Occipital lobe (tissue), 2 donors: Measurements from ENCODE around the gene THEMIS2.

DNA sequence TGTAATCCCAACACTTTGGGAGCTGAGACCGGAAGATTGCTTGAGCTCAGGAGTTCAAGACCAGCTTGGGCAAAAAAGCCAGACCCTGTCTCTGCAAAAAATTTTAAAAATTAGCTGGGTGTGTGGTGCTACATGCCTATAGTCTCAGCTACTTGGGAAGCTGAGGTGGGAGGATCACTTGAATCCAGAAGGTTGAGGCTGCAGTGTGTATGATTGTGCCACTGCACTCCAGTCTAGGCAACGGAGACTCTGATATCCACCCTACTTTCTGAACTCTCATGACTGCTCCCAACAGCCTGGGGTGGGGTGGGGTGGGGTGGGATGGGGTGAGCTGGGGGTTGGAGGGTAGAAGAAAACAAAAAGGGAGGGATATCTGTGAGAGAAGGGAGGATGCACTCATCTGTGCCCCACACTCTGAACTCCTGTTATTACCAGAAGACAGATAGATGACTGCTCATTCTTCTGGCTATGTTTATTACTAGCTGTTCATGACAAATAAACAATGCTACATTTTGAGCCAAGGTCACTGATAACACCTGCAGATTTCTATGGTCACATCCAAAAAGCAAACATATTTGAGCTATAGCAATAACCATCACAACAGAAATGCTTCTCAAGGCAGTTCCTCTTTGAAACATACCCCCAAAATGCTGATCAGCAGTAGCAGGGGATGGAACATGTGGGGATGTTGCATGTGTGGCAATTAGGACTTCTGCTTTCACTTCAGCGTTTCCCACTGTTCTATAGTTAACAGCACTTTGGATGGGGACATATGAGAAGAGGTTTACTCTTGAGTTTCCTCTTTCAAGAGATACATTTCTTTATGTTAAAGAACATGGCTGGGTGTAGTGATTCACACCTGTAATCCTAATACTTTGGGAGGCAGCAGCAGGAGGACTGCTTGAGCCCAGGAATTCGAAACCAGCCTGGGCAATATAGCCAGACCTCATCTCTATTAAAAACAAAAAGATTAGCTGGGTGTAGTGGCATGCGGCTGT, 43.2 kb downstream of the GPR3 start:
- RAMPAGE, long total RNA = no peak

- RAMPAGE, long total RNA = no peak
These were observed 1.6 kb downstream of the WASF2 start for GRCh38 chr1:27488007-27489064.

DNA sequence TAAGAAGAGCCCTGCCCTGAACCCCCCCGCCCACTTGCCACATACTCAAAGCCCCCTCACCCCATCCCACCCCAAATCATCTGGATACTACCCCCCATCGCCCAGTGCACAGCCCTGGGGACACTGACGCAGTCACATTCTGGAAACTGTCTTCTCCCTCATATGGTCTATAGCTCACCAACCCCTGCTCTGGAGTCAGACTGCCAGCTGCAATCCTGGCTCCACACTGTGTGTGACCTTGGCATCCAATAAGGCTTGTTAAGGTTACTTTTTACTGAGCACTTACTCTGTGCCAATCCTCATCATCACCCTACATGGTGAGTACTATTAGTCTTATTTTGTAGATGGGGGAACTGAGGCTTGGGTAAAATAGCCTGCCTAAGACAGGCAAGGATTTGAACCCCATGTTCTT, 34.9 kb downstream of the AHDC1 start:
- RAMPAGE, long total RNA = no peak

GRCh38 chr1:27597665-27598748, 5.9 kb downstream of the AHDC1 start:
- RAMPAGE, long total RNA = no peak

DNA sequence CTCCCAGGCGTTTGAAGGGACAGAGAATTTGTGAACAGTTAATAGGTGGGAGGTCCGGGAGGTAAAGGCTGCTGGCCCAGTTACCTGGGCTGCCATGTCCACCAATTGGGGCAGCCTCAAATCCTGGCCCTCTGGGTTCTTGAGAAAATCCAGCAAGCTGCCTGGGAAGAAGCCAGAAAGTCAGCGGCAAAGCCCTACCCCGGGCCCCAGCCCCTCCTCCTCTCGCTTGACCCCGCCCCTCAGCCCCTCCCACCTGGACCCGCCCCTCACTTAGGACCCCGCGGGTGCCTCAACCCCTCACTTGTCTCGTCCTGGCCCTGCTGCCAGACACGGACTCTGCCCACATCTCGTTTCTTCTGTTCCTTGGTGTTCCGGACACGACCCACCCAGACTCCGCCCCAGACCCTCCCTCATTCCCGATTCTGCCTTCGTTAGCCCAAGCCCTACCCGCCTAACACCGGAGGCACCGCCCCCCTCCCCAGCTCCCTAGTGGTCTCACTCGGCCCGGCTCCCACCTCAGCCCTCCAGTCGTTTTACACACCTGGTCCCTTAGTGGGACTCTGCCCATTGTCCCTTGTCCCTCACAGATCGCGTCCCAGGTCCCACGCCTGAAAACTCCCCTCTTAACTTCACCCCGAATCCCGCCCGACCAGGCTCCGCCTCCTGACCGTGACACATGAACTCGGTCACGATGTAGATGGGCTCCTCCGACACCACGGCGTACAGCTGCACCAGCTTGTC, 11.0 kb upstream of the AHDC1 start:
- RAMPAGE, long total RNA = no peak

DNA sequence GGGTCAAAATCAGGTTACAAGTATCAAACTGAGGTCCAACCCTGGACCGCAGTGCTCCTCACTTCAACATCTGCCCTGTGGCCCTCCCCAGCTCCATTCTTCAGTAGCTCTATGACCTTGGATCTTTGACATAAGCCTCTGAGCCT, 4.3 kb downstream of the FGR start:
- RAMPAGE, long total RNA = no peak

DNA sequence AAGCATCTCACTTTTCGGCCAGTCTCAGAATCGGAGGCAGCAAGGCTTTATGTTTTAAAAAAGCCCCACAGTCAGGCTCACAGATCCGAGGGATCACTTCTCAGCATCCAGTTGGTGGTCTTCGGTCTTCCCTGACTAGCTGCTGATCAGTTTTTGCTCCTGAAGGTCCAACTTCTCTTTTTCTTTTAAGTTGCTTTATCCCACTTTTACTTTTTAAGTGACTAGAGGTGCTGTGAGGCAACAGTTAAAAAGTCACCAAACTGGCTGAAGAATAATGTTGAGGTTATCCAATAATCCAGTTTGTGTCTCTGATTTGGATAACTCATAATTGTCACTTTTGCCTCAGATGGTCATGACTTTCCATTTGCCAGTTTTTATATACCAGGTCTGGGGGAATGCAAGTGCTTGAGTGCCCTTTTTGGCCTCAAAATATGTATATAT, 904 bp downstream of the FAM76A start:
- RAMPAGE, long total RNA = no peak

DNA sequence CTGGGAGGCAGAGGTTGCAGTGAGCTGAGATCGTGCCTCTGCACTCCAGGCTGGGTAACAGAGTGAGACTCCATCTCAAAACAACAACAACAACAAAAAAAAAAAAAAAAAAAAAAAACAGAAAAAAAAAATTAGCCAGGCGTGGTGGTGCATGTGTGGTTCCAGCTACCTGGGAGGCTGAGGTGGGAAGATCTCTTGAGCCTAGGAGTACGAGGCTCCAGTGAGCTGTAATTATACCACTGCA, 11.9 kb downstream of the FAM76A start:
- RAMPAGE, long total RNA = no peak

DNA sequence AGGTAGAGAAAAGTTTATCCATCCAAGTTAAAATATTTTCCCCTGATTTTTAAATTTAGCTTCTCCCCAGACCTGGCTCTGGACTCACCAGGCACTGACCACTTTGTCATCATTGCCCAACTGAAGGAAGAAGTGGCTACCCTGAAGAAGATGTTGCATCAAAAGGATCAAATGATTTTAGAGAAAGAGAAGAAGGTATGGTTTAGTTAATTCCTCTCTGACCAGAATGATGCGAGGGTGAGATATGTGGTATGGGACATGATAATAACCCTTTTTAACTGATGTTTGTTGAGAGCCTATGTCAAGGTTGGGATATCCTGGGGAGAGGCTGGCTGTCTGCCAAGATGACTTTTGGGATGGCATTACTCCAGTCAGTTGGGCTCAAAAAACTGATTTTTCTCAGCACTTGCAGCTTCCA, 17.9 kb upstream of the STX12 start:
- RAMPAGE, long total RNA = no peak

- RAMPAGE, long total RNA = no peak
These were observed 12.0 kb upstream of the STX12 start for GRCh38 chr1:27760890-27761597.

DNA sequence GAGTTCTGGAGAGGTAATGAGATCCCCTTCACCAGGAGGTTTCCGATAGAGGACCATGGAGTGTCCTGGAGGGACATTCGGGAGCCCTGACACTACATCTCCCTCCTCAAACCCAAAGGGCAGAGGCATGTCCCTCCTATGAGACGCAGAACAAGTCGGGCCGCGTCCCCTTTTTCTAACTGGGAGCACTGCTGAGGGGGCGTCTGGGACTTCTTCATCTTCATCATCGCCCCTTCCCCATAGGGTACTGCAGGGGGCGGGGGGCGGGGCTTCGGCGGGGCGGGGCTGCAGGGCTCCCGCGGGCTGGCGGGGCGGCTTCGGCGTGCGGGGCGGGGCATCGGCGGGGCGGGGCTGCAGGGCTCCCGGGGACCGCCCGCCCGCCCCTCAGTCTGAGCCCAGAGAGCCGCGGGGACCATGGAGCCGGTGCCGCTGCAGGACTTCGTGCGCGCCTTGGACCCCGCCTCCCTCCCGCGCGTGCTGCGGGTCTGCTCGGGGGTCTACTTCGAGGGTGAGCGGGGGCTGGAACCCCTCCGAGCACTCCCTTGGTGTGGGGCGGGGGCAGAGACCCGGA, at the start of gene THEMIS2:
Gene THEMIS2, plus strand, starts transcription at position 387 of the 571 bp plus-strand sequence.
- RAMPAGE, long total RNA = start-site peak on the plus strand centred at position 393 of the sequence, 22 bp wide, 94 and 24 reads in 2 replicates

DNA sequence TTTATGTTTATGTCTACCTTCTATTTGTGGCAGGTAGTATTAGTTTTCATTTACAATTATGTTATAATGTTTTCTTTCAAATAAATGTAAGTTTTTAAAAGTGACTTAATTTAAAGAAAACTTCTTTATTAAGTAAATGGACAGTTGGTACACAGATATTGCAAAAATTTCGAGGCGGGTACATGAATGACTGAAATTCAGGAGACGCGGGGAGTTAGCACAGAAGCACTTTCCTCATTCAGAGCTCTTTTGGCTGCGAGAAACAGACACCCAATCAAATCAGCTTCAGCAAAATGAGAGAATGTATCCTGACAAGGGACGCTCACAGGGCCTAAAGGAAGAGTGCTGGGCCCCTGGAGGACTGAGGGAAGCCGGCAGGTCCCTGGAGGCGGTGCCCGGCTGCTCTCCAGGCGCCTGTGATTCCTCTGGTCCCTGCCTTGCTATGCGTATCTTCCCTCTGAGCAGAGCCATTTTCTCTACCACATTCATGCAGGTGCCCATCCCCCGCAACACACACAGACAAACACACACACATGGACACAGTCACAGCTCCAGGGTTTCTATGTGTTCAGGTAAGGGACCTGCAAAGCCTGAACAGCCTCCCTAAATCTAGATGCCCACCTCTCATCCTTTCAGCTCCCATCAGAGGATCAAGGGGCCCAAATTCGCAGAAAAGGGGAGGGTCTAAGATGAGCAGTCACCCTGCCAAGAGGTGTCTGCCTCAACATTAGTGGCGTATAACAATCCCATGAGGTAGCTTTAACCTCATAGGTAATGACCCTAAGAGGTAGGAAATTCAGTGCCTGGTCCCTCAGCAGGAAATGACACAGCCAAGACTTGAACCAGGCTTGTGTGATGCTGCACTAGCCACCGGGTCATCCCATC, 29.2 kb downstream of the PTAFR start:
- RAMPAGE, long total RNA = no peak

DNA sequence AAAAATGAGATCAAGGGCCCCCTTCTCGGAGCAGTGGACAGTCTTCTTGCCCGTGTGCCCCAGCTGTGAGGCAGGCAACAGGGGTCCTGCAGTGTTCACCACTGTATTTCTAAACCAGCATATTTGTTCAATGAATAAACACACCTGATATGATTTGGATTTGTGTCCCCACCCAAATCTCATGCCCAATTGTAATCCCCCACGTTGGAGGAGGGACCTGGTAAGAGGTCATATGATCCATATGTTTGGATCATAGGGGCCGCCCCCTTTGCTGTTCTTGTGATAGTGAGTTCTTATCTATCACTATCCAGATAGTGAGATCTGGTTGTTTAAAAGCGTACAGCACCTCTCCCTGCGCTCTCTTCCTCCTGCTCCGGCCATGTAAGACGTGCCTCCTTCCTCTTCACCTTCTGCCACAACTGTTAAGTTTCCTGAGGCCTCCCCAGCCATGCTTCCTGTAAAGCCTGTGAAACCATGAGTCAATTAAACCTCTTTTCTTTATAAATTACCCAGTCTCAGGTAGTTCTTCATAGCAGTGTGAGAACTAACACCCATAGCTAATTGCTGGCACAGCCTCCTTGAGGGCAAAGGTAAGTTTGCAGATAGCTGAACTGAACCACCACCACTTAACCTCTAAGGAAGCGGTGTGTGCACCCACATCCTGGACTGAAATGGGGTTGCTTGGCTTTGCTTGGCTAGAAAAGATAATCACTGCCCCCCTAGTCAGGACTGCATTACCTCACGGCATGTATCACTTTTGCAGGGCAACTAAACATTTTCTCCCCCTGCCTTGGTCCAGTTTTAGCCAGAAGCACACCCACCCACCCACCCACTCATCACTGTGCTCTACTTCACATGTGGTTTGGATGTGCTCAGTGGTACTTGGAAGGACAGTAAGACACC, 22.9 kb upstream of the PTAFR start:
- RAMPAGE, long total RNA = no peak

GRCh38 chr1:28273231-28273686, 13.9 kb downstream of the SESN2 start:
- RAMPAGE, long total RNA = no peak

DNA sequence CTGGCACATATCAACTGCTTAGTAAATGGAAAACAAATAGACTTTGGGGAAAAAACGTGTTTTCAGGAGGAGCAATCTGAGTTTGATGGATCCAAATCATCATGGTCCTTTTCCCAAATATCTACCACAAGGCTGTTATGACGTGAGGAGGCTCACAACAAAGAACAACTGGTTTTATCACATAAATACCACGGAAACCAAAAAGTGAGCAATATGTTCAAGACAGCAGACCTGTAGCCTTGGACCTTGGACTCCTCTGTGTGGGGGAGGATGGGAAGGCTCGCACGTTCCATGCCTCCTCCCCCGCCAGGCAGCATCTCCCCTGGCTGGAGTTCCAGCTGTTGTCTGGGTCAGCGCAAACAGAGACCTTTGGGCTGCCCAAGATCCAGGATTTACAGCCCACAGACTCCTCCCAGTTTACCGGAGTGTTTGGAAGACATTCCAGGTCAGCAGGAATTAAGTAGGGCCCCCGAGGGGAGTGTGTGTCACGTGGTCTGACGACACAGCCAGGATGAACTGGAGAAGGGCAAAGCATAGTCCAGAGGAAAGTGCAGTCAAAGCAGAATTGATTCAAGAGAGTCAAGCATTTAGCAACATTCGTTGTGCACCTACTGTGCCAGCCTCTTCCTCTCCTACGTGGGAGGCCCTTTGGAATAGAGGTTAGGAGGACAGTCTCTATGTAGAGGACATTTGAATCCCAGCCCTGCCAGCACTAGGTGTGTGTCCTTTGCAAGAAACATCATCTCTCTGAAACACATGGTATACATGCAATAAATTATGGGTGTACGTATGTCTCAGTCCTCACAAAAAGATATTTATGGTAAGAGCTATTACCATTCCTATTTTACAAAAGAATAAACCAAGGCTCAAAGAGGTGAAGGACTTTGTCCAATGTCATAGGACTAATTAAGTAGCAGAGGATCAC, 32.1 kb upstream of the MED18 start:
- RAMPAGE, long total RNA = no peak

DNA sequence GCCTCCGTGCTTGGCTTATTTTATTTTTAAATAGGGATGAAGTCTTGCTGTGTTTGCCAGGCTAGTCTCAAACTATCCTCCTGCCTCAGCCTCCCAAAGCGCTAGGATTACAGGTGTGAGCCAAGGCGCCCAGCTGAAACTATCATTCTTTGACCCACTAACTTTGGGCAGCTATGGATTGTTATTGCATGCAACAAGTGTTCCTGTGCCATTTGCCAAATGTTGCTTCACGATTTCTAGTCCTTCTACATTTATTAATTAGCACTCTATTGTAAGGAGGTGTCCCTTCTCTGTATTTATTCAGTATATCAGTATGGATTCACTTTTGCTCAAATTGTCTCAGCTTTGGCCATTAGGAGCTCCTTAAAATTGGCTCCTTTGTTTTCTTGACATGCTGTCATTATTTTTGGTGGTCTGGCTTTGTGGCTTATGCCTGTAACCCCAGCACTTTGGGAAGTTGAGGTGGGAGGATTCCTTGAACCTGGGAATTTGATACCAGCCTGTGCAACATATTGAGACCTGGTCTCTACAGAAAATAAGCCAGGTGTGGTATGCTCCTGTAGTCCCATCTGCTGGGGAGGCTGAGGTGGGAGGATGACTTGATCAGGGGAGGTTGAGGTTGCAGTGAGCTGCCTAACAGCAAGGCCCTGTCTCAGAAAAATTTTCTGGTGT, 36.5 kb downstream of the YTHDF2 start:
- RAMPAGE, long total RNA = no peak

DNA sequence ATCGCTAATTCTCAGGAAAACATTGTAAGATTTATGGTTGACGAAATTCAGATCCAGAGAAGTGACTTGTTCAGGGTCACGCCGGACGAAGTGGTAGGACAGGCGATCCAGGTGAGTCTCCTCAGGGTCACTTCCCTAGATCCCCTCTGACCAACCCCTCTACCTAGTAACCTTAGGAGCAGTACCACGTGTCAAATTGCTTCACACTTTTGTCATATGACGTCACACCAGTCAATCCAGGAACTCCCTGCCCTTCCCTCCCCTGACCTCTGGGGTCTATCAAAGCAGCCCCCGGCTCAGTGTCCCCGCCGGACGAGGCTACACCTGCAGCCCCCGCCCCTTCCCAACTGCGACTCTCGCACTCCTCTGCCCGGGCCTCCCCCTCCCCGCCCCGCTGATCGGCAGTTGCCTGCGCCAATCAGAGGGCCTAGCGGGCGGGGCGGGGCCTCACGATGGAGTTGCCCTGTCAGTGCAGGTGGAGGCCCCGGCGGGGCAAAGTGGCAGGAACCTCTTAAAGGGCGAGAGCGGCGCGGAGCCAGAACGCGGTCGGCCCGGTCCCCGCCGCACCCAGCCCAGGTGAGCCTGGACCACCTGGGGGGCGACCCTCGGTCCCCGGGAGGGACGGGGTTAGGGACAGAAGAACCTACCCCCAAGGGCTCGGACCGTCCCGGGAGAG, 27.6 kb upstream of the EPB41 start:
- RAMPAGE, long total RNA = start-site peak on the plus strand centred at position 493 of the sequence, 102 bp wide, 100 and 113 reads in 2 replicates

DNA sequence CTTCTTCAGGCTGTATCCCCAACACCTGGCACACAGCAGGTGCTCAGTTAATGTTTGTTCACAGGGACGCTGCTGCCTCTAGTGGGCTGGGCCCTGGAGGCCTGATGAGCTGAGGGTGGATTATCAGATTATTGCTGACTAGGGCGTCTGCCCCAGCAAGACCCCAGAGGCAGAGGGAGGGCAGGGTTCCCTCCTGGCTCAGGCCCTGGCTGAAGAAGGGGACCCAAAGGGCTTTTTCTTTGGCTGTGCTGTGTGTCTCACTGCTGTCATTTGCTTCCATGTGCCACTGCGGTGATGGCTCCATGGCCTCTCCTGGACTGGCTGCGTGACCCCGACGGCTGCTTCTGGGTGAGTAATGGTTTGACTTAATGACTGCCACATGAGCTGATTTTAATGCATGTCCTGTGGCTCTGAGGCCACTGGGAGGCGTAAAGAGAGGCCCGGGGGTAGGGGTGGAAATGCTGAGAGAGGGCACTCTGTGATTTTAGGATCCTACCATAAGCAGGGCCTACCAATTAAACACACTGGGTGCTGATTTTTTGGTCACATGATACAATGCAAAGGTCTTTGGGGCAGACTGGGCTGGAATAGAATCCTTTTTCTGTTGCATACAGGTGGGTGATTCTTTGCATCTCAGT, 20.8 kb upstream of the EPB41 start:
- RAMPAGE, long total RNA = no peak

DNA sequence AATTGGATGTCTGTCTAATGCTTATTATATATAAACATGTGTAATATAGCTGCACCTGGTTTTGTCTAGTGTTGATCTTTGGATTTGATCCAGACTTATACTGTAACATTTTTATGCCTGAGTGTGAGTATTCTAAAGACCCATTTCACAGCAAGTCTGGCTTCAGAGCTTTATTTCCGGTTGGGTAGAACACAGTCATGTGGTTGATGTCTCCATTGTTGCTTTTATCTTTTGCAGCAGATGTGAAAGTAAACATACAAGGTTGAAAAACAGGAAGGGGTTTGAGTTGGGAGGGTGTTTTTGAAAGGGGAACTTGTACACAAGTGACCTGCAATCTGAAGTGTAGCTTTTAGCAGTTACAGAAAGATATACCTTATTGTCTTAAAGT, 12.5 kb downstream of the EPB41 start:
- RAMPAGE, long total RNA = no peak

DNA sequence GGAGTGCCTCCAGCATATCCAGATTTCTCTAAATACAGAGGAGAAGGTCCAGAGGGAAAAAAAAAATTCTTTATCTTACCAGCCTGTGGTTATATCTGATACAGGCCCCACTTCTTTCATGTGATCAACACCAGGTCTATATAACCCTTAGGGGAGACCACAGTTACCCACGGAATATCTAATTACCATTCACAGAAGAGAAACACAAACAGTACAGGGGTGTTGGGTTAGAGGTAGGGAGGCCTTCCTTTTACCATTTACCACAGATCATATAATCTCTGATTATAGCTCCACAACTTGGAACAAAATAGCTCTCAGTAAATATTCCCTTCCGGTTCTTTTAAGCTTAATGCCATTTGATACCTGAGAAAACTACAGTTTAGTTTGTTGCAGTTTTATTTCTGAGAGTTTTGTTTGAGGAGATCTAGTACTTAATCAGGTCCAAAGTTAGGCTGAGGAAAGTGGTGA, 13.9 kb downstream of the EPB41 start:
- RAMPAGE, long total RNA = no peak